Cardiac atrium fibroblast (primary cell): ENCODE data around the genes PLXNB1, PFKFB4 and USP19.

DNA sequence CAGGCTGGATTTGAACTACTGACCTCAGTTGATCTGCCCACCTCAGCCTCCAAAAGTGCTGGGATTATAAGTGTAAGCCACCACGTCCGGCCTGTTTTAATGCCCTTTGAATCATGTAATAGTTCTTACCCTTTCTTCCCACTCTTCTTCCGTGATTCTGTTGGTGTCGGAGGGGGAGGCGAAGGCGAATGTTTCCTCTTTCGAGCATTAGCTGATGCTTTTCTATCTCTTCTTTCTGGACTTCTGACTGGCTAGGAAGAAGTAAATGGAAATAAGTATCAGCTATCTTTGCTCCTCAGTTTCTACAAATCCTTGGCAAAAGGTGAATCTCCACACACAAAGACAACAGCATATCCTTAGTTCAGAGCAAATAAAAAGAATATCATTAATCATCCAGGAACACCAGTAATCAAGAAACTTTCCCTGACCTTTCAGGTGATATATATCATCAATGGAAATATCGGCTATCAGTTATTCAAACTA is 75.4 kb downstream of the SMARCC1 start:
- RAMPAGE, long total RNA = no peak

- RAMPAGE, long total RNA = no peak
Observed at GRCh38 chr3:47720530-47721107, 61.1 kb downstream of the SMARCC1 start.

- RAMPAGE, long total RNA = no peak
Observed at GRCh38 chr3:47777913-47778314, 3.8 kb downstream of the SMARCC1 start.

- RAMPAGE, long total RNA = start-site peak on the plus strand at chr3:47825013-47825031, 371 and 54 reads in 2 replicates
Observed at GRCh38 chr3:47824362-47825666, 21.9 kb downstream of the DHX30 start.

DNA sequence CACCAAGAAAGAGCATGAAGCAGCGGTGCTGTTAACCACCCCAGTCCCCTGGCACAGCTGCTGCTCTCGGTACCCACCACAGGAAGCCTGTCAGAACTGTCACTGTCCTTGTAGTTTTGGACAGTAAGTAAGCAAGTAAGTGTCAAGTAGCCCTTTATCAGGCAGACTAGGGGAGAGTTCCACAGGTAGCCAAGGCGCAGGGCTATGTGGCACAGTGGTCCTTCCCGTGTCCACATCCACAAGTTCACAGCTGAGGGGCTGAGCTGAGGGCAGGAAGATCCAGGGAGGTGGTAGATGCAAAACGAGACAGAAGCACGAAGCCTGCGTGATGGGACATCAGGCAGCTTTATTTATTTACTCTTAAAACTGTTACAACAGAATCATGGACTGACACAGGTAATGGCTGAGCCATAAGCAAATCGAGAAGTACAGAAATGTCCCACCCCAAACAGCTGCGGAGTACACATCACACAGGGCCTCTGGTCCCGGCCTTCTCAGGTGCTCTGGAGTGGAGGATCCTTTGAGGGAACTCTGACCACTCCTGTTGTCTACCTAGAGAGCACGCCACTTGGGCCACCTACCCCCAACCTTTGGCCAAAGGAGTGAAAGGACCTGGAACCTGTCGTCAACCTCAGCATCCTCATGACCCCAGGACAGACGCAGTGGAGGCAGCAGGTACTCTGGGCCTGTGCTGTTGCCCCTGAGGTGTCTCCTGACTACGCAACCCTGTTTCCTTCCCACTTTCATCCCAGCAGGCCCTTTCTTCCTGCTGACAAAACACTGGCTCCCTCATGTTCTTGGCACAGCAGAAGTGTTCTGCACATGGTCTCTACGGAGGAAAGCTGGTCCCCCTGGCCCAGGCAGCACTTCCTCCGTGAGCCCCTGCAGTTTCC is 47.7 kb downstream of the DHX30 start:
- RAMPAGE, long total RNA = no peak

DNA sequence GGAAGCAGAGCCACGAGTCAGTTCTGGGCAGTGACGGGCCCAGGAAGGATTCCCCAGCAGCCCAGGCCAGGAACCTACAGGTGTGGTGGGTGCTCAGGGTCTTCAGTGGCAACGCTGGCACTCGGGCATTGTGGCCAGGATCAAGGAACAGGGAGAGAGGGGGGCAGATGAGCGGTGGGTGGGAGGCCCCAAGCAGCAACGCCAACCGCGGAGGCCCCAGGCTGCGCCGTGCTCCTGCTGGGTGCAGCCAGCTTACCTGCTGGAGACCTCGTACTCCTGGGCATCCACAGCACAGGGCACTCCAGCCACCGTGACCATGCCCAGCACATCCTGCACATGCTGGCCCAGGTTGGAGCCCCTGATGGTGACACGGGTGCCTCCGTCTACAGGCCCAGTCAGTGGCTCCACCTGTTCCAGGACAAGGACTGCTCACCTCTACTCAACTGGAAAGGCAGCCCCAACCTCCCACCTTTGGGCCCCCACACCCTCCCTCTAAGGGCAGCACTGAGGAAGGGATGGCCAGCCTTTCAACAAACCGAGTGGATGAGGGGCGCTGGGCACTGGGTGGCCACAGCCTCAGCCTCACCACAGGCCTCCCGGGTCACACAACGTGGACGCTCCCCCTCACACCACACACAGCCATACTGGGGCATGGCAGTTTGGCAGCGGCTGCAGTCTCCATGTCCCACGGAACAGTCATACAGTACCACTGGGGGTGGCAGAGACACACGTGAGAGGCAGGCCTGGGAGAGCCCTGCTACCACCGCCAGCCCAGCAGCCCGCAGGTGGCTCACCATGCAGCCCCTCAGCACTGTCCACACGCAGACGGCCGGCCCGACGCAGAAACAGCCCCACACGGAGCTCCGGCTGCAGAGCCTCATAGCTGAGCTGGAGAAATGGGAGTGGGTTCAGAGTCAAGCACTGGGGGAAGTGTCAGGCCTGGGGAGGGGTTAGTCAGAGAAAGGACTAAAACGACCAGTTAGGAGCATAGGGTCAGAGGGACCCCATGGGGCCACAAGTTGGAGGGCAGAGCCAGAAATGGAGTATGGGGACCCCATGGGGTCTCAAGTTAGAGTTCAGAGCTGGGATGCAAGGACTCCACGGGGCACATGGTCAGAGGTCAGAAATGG is 11.9 kb downstream of the PLXNB1 start:
- RAMPAGE, long total RNA = no peak

DNA sequence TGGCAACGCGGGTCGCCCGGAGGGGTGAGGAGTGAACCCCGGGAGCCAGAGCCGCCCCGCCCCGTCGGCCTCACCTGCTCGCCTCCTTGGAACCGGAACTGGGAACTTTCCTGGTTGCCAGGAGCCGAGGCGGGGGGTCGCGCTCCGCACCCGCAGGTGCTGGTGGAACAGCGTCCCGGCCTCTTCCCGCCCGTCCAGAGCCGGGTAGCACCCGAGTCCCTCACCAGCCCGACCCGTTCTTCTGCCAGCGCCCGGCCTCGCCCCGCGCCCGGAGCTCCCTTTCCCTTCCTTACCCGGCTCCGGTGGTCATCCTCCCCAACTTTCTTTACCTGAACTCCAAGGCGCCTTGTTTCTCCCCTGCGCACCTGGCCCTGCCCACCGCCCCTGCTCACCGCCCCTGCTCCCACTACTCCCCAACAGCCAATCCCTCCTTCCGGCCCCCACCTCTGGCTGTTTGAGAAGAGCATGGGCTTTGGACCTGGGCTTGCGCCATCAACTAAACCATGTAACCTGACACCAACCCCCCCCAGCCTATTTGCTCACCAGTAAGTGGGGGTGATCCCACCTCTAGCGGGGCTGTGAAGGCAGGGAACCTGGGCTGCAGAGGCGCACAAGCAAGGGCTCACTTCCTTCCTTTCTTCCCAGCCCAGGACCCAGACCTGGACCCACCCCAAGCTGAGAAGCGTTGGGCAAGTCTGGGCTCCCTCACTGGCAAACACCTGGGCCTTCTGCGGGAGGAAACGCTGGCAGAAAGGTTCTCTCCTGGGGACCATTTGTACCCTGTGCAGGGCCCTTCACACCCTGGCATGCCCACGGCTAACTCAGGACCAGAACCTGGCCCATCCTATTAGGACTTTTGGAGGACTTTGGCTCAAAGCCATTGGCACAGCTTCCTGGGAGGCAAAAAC is at the start of gene PLXNB1:
Gene PLXNB1, minus strand, starts transcription at position 408 of the 908 bp plus-strand sequence.
- RAMPAGE, long total RNA = no peak

DNA sequence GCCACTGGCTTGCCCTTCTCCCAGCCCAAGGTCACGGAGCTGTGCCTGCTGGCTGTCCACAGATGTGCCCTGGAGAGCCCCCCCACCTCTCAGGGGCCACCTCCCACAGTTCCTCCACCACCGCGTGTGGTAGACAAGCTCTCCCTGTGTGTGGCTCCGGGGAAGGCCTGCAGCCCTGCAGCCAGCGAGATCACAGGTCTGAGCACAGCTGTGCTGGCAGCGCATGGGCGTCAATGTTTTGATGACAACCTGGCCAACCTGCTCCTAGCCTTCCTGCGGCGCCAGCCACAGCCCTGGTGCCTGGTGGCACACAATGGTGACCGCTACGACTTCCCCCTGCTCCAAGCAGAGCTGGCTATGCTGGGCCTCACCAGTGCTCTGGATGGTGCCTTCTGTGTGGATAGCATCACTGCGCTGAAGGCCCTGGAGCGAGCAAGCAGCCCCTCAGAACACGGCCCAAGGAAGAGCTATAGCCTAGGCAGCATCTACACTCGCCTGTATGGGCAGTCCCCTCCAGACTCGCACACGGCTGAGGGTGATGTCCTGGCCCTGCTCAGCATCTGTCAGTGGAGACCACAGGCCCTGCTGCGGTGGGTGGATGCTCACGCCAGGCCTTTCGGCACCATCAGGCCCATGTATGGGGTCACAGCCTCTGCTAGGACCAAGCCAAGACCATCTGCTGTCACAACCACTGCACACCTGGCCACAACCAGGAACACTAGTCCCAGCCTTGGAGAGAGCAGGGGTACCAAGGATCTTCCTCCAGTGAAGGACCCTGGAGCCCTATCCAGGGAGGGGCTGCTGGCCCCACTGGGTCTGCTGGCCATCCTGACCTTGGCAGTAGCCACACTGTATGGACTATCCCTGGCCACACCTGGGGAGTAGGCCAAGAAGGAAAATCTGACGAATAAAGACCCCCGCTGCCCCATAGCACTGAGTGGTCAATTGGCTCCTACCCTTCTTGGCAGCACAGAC is 973 bp downstream of the TREX1 start:
- RAMPAGE, long total RNA = no peak

DNA sequence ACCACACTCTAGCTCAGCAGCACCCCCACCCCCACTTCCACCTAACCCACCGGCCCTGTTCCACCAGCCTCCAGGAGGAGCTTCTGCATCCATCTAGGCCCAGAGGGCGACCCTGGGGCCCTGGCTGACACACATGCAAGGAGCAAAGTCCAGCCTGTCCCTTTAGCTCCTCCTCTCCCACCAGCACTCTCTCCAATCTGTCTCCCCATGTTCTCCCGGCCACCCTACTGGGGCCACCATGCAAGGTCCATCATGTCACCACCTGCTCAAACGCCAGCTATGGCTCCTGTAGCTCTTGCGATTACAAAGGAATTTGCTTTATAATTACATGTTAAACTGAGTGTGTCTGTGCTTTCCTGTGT is 7.3 kb downstream of the TREX1 start:
- RAMPAGE, long total RNA = no peak

DNA sequence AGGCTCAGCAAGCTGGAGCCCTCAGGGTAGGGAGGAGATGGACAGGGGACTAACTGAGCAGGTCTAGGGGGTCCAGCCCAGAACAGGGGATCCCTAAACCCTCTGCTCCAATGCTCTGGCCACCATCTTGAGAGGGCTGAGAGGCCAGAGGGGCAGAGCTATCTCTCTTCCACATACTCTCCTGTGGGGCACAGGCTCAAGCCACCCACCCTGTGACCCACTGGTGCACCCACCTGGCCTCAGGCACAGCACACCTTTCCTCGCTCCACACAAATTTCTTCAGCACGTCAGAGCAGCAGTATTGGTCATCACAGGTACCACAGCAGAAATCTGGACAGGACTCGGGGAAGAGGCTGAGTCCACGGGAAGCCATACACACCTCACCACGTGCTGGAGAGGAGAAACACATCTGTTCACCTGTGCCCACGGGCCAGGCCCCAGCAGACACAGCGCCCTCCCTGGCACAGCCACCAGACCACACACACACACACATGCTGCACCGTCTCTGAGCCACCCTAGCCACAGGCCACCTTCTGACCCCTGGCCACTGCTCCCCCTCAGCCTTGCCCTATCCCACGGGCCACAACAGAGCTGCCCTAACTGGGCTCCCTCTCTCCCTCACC is 3.0 kb downstream of the SHISA5 start:
- RAMPAGE, long total RNA = no peak

- RAMPAGE, long total RNA = no peak
Observed at GRCh38 chr3:48555167-48555998, 1.2 kb downstream of the PFKFB4 start.

GRCh38 chr3:48556442-48557584 is at the start of gene PFKFB4:
TSS of gene PFKFB4 (minus strand) at chr3:48556803.
- RAMPAGE, long total RNA = start-site peak on the minus strand at chr3:48556724-48556834, 447 and 172 reads in 2 replicates

DNA sequence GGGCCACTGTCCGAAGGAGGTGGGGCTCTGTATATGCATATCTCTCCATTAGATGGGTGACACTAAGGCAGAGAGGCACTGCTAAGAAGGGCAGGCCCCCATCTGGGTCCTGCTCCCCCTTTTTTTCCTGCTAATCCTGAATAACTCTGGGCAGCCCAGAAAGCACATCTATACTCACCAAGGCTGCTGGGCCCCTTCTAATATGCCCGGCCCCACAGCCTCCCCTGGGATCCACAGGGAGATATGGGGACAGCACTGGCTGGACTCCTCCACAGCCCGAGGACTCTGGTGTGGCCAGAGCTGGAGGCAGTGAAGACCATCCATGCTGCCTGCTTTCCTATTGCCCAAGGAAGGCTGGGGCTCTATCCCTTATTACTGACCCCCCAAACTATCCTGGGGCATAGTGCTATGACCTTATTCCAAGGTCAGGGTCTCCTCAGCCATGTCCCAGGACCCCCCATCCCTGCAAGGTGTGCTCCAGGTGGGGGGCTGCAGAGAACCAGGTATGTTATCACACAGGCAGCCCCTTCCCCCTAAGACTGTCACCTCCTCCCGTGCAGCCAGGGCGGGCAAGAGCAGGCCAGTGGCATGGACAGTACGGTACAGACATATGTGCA is 1.3 kb upstream of the COL7A1 start:
- RAMPAGE, long total RNA = no peak

- RAMPAGE, long total RNA = no peak
Observed at GRCh38 chr3:48618461-48618902, 3.1 kb downstream of the TMEM89 start.

GRCh38 chr3:48683103-48683894 is 2.4 kb downstream of the NCKIPSD start:
- RAMPAGE, long total RNA = no peak

GRCh38 chr3:48688839-48689638 is 3.3 kb upstream of the NCKIPSD start:
- RAMPAGE, long total RNA = no peak

- RAMPAGE, long total RNA = no peak
Observed at GRCh38 chr3:48796249-48796846, 51.3 kb downstream of the PRKAR2A start.

DNA sequence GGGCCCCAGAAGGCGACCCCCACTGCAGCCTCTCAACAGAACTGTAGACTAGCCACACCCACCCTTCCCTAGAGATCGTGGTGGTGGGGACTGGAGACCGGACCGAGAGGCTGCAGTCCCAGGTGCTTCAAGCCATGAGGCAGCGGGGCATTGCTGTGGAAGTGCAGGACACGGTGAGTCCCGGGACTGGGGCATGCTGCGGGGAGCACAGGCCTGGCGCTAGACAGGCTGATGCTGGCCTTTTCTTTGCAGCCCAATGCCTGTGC is 816 bp downstream of the NDUFAF3 start:
- RAMPAGE, long total RNA = no peak

DNA sequence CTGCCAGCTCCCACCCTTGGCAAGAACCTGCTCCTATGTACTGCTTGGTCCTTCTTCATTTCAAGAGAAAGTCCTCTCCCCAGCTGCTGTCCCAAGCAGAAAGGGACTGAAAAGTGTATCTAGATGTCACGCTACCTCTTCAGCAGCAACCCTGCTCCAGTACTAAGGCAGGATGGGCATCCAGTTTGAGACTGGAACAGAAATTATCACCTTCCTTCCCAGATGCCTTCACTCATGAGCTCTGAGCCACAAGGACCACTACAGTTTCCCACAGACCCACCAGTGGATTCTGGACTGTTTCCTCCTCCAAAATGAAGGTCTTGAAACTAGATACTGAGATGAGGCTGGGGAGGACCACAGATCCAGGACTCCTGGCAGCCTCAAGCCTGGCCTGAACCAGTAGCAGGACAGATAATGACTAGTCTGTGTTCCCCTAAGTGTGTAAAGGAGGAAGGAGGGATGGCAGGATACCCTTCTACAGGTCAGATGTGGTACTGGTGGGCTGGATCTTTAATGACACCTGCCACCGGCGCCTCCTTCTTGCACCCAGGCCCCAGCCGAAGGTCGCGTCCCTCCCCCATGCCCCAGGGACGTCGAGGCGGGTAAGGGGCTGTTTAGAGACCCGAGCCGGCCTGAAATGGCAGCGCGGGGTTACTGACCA is 684 bp downstream of the USP19 start:
- RAMPAGE, long total RNA = no peak

- RAMPAGE, long total RNA = no peak
Observed at GRCh38 chr3:49120470-49121355, at the start of gene USP19. TSS of gene USP19 (minus strand) at chr3:49120823.